Calu3 (cell line): Measurements from ENCODE around the genes ATAD1, IFIT5 and SLC16A12.

GRCh38 chr10:87184421-87184995, 40.7 kb upstream of the NUTM2A start:
- PRO-cap, result no peak

- PRO-cap, result no peak
Observed at GRCh38 chr10:87701530-87702122, 41.9 kb downstream of the PAPSS2 start.

GRCh38 chr10:87805351-87805981, 12.6 kb downstream of the ATAD1 start:
- PRO-cap, result no peak

- PRO-cap, result unidirectional peak, plus-strand start at chr10:87817746; bidirectional peak, plus-strand start at chr10:87818293, minus-strand start at chr10:87818221
Observed at GRCh38 chr10:87817425-87818649, at the start of gene ATAD1. Gene ATAD1, minus strand, starts transcription at chr10:87818226.

DNA sequence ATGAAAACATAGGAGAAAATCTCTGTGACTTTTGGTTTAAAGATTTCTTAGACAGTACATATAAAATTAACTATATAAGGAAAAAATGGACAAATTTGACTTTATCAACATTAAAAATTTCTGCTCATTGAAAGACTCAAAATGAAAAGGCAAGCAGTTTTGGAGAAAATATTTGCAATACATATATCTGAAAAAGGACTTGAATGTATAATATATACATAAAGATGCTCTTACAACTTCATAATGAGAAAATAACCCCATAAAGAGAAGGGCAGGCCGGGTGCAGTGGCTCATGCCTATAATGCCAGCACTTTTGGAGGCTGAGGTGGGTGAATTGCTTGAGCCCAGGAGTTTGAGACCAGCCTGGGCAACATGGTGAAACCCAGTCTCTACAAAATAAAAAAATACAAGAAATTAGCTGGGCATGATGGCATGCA, 56.8 kb downstream of the PTEN start:
- PRO-cap, result no peak

- PRO-cap, result no peak
Observed at GRCh38 chr10:87968213-87968584, 104.8 kb downstream of the PTEN start.

DNA sequence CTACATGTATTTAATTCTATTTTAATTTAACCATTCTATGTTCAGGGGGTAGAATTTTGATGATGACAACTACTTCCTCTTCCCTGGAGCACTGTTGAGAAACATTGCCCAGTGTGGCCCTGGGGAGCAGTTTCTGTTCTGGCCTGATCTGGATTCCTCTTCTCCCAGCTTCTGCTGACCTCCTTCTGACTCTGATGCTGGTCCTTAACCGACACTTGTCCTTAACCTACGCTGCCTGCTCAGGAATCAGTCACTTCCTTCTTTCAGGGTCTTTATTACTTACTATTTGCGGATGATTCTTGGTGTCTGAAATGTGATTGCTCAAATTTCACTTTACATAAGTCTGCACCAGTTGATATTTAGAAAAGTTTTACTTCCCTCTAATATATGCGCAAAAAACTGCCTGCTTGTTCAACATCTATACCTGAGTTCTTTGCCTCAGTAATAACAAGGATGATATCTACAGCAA, 164.1 kb downstream of the PTEN start:
- PRO-cap, result no peak

- PRO-cap, result no peak
Observed at GRCh38 chr10:88152774-88153412, 289.5 kb downstream of the PTEN start.

DNA sequence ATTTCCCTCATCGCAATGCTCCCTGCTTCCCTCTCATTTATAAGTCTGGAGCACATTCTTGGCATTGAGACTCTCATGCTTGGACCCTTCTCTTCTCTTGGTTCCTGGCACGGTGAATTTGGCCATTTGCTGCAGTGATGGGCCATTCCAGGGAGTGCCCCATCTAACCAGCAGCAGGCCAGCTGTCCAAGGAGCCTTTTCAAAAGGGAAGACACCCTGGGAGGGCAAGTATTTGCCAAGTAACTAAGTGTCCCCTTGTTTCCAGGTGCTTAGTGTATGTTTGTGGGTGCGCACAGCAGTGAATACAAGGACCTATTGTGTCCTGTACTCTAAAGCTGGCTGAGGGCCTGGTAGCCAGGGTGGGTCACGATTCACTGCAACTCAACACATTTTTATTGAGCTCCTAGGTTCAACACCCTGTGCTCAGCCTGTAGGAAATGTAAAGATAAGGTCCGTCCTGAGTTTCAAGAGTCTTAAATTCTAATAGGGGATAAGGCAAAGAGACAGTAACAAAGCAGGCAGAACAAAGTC, 348.8 kb downstream of the RNLS start:
- PRO-cap, result no peak

- PRO-cap, result no peak
Observed at GRCh38 chr10:88989740-88989866, 995 bp upstream of the FAS start.

- PRO-cap, result no peak
Observed at GRCh38 chr10:89116240-89116600, 90.9 kb downstream of the CH25H start.

- PRO-cap, result bidirectional peak, plus-strand start at chr10:89332529, minus-strand start at chr10:89332431
Observed at GRCh38 chr10:89331983-89332814, 4.4 kb downstream of the IFIT3 start.

- PRO-cap, result no peak
Observed at GRCh38 chr10:89337498-89338044, 9.8 kb downstream of the IFIT3 start.

DNA sequence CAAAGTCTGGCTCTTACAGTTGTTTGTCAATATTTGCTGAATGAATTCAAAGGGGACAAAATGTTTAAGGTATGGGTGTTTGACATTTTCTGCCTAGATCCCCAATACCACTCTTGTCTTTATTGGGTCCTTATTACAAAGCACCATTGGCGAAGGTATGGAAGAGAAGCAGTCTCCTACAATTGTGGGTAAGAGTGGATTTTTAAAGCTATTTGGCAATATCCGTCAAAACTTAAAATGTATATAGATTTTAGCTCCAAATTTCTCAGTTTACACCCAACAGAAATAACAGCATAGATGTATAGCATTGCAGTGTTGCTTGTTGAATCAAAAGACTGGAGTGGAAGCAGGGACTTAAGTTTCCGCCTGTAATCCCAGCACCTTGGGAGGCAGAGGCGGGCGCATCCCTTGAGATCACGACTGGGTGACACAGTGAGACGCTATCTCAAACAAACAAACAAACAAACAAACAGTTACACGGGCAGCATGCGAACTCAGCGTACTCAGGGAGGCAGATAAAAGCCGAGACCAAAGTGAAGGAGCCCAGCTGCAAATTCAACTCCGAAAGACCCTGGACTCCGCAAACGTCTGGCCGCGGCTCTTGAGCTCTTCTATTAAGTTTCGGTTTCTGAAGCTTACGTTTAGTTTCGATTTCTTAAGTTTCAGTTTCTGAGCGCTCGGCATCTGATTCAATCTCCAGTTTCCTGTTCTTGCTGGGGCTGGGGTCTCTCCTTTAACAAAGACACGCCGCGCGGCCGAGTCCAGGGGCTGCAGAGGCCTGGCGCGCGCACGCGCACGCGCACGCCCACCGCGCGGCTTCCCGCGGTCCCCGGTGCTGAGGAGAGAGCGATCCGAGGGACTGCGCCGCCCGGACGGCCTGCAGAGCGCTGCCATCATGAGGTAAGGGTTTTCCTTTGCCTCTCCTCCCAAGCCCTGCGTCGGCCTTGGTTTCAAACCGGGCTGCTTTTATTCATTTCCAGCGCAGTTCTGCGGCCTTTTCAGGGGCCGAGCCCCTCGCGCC, at the start of gene IFIT5:
IFIT5 (plus strand) TSS at position 665 of the 1,021 bp plus-strand sequence.
- PRO-cap, result bidirectional peak, plus-strand start at position 665 of the sequence, minus-strand start at position 590 of the sequence

DNA sequence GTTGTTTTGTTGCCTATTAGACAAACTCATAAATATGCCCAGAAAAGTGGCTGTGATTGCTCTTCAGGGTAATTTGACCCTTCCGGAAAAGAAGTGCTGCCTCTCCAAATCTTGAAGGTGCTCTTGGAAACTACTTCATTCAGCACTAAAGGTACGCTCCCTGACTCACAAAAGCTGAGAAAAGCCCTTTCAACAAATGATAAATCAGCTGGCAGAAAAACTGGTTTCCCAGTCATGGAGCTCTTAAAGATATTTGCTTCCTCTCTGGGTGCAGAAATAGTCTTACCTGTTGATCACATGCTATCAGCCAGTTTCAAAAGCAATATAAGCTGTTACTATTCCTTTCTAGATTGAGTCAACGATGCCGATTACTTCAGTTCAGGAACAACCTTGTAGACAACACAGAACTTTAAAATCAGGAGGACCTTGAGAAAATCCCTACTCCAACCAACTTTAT, 6.8 kb downstream of the IFIT5 start:
- PRO-cap, result no peak

DNA sequence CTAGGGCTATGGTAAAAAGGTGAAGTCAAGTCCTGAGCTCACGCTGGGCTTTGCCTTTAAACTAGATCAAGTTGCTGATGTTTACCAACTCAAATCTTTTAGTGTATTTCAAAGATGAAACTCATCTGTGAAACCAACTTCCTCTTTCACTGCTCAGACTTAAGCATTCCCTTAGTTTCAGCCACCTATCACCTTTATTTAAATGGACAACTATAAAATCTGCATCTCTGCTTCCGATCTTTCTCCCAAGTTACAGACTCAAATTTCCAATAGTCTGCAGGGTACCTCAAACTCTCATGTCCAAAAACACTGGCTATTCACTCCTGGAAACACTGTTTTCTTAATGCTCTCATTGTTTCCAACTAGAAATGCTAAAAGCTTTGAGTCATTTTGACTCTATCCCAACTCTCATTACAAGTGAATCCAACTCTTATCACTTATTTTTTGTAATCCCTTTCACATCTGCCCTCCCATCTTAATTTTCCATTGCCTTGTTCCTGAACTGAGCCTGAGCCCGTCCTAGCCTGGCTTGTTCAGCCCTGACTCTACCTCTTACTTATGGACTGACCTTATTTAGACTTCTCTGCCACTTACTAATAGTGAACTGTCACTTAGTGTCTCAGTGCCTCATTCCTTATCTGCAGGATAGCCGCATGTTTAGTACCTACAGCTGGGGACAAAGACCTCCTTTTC, 56.8 kb downstream of the SLC16A12 start:
- PRO-cap, result no peak

- PRO-cap, result no peak
Observed at GRCh38 chr10:89526452-89526816, 9.0 kb downstream of the SLC16A12 start.

GRCh38 chr10:89534910-89536353, at the start of gene SLC16A12:
Gene SLC16A12, minus strand, starts transcription at chr10:89535594.
- PRO-cap, result bidirectional peak, plus-strand start at chr10:89535708, minus-strand start at chr10:89535596

DNA sequence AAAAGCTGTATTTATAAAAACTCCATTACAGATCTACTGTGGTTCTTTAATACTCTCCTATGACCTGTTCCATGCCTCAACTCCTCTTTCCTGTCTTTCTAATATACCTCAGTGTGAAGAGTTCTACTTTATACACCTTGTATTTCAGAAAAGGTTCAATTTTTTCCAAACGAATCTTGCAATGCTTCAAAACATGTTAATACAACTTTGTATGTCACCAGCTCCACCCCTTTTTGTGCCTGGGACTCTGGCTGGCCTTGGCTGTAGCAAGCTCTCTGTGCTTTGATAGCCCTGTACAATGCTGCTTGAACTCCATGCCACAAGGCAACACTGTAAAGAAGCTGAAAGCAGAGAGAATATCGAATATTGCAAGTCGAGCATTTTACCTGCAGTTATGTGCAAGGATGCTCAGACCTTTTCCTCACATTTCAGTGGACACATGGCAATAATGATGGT, 52.5 kb downstream of the PANK1 start:
- PRO-cap, result no peak

GRCh38 chr10:89602165-89602564, 42.9 kb downstream of the PANK1 start:
- PRO-cap, result no peak